Natural killer cell (primary cell): ENCODE measurements around the gene AP1B1.

GRCh38 chr22:27962151-27962643 is 43.1 kb upstream of the PITPNB start:
- PRO-cap, result no peak

- PRO-cap, result no peak
Observed at GRCh38 chr22:27982390-27982845, 63.4 kb upstream of the PITPNB start.

- PRO-cap, result no peak
Observed at GRCh38 chr22:28075138-28075548, 156.1 kb upstream of the PITPNB start.

DNA sequence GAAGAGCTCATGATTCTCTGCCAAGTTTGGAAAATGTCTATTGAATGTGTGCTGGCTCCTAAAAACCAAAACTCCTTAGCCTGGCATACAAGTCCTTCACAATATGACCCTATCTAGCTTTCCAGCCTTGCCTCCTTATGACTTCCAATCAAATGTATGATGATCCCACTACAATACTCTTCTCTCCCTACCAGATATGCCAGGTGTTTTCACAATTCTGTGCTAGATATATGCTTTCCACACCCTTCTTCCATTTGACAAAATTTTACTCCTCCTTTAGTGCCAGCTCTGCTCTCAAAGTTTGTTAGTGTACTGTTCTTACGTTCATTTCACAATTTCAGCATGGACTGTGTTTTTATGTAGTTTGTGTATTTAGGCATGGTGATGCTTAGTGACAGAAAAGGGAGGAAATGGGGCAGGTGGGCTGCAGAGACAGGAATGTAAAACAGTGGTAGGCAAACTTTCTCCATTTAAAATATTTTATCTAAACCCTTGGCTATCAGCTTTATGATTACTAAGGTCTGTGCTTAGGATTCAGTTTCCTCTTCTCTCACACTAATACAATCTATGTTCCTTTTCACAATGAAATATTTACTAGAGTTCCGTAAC is 267.2 kb downstream of the TTC28 start:
- PRO-cap, result no peak

GRCh38 chr22:28547627-28548401 is 131.8 kb downstream of the TTC28 start:
- PRO-cap, result no peak

DNA sequence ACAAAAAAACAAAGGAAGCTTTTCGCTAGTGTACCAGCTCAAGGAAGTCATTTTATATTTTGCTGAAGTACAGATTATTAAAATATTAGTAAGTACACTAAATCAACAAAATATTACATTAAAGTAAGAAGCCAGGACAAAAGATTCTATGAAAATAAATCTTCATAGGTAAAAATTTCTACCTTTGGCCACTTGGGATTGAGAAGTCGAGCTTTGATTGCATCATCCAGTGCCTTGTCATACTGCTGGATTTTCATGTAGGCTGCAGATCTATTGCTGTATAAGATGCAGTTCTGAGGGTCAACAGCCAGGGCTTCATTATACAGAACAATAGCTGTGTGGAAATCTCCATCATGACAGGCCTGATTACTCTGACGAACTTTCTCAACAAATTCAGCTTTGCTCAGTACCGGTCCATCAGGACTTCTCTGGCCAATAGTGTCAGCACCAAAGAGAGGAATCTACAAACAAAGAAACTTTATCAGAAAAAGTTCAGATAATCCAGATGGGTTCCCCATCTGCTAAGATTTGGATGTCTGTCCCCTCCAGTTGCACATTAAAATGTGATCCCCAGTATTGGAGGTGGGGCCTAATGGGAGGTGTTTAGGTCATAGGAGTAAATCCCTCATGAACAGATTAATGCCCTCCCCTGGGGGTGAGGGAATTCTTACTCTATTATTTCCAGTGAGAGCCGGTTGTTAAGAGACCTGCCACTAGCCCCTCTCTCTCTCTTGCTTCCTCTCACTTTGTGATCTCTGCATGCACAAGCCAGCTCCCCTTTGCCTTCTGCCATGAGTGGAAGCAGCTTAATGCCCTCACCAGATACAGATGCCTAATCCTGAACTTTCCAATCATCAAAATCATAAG is 50.0 kb downstream of the TTC28 start:
- PRO-cap, result no peak

GRCh38 chr22:28864854-28865389 is 18.4 kb upstream of the ZNRF3 start:
- PRO-cap, result no peak

GRCh38 chr22:28885097-28885665 is 1.8 kb downstream of the ZNRF3 start:
- PRO-cap, result no peak

- PRO-cap, result no peak
Observed at GRCh38 chr22:28977465-28977871, 84.2 kb downstream of the C22orf31 start.

- PRO-cap, result no peak
Observed at GRCh38 chr22:28981703-28982551, 79.7 kb downstream of the C22orf31 start.

DNA sequence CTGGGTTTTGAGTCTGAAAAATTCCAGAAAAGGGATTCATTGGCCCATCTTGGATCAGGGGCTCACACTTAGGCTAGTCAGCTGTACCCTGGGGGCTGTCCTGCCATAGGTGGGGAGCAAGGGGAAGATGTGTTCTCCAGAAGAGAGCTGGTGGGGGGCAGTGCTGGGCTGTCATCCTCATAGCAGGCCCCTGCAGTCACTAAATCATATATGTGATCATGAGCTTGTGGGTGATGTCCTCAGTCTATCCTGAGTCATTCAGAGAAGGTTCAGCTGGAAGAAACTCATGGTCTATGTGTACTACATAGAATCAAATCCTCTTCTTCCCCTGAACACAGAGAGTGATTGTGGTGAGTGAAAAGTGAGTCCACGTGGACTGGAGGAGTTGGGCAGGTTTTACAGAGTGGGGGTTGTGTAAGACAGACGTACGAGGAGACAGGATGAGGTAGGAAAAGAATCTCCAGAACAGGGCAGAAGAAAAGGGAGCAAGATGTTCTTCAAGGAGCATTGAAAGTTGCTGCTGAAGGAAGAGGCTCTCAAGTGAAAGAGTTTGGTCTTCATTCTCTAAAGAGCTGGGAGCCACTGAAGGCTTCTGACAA is 69.0 kb downstream of the C22orf31 start:
- PRO-cap, result no peak

DNA sequence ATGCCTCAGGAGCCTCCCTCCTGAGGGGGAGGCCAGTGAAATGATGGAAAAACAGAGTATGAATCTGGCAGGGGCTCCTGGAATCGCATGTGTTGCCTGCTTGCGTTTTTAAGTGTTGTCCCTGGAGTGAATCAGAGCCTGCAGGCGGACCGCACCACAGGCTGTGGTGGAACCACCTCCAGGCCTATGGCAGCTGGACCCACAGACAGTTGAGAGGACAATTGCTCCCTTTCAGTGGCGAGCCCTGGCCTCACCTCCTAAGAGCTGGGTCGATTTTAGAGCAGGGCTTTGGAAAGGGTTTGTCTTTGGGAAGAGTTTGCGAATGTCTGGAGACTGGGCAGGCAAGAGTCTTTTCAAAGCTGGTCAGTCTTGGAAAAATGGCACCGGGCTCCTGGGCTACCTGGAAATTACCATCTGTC is 963 bp upstream of the C22orf31 start:
- PRO-cap, result no peak

DNA sequence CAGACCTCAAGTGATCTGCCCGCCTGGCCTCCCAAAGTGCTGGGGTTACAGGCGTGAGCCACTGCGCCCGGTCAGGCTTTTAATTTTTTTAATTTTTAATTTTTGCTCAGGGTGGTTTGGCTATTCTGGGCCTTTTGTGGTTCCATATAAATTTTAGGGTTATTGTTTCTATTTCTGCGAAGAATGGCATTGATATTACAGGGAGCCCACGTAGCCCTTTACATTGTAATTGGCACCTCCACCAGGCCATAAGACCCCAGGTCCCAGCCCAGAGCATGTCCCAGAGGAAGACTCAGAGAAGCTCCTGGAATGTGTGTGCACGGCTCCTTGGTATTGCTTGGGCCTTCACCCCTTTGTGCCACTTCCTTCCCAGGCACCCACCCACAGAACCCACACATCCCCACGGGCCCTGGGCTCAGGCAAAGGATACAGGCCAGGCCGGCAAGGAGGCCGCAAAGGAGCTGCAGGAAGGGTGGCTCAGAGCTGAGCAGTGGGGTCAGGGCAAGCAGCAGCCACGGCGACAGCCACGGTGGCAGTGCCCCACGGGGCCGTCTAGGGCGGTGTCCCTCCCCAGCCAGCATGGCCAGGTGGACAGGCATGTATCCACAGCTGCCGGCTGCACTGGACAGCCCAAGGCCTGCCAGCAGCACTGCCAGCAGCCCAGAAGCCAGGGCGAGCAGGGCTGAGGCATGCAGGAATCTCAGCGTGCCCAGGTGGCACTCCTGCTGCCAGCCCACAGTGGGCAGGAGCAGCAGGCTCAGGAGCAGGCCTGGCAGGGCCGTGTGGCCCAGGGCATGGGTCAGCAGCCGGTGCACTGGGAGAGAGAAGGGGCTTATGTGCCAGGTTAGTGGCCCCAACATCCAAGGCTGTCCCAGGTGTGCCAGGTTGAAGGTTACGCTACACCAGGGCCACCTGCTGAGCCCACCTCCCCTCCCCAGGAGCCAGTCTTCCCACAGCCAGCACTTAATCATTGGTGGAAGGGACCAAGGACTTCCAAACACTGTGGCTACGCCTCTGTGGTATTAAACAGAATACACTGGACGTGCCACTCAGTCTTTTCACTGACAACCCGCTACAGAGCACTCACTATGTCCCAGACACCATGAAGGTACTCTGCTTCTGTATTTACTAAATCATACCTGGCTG is 4.0 kb downstream of the RHBDD3 start:
- PRO-cap, result no peak

DNA sequence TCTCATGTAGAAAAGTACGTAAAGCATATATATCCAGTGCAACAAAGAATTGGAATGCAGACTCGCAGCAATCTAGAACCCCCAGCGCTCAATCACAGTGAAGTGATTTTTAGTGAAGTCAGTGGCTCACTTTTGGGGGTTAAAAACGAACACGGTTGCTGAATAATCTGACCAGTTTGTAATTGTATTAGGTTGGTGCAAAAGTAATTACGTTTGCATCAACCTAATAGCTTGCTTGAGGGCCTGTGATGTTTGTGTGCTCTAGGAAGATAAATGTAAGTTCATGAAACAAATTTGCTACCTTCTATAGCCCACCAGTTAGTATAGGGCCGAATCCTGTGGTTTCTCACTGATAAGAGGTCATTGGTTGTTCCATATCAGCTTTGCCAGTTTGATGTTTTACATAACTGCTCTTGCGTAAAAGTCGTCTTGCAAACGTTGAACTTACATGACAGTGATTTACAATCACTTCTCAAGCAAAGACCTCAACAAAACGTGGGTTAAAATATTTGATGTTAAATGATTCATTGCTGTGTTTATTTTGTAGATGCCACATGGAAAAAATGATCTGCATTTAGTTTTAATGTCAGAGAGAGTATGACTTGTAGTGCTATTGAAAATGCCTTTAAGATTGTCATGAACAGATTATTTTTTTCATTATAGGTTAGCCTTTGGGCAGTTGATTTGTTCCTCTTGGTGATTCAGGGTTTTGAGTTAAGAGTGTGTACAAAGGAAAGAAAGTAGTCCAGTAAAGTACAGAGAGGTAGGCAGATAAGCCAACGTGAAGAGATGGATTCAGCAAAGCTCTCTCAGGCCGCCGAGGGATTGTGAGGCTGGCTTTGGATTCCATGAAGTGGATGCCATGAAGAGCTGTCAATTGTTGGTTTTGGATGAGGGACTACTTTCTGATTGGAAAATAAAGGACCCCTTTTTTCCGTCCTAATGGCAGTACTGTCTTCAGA is 2.5 kb downstream of the EWSR1 start:
- PRO-cap, result no peak

GRCh38 chr22:29310544-29310840 is 4.0 kb downstream of the GAS2L1 start:
- PRO-cap, result no peak

GRCh38 chr22:29310959-29311543 is 4.4 kb downstream of the RASL10A start:
- PRO-cap, result no peak

- PRO-cap, result no peak
Observed at GRCh38 chr22:29385579-29386234, 2.7 kb downstream of the AP1B1 start.

DNA sequence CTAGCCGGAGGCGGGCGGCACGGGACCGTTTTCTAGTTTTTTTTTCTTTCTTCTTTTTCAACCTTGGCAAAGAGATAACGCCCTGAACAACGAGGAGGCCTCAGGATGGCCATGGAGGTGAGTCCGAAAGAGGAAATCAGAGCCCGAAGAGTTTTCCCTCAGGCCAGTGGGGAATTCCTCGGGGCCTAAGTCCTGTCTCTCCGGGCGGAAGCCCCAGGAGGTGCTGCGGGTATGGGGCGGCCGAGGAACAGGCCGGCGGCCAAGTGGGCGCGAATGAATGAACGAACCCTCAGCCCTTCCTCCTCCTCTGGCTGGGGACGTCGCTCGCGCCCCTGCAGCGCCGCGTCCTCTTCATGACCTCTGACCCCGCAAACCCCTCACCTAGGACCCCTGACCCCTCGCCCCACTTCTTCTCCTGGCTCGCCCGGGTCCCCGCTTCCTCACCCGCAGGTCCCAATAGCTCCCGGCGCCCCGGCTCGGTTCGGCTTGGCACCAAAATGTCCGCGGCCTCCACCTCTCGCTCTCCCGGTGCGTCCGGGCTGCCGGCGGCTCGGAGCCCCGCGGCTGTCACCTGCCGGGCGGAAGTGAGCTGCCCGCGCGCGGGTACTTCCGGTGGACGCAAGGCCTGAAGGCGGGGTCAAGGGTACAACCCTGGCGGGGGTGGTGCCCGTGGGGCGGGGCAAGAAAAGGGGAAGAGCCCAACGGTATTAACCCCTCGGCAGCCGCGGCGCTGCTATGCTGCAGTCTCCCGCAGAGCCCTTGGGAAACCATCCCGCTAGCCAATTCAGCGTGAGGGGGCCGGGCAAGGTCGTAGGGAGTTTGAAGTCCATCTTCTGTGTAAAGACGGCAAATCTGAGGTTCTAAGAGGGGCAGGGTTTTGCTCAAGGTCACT is at the start of gene AP1B1:
AP1B1 (minus strand) TSS at position 591 of the 892 bp plus-strand sequence.
- PRO-cap, result unidirectional peak, minus-strand start at position 536 of the sequence

DNA sequence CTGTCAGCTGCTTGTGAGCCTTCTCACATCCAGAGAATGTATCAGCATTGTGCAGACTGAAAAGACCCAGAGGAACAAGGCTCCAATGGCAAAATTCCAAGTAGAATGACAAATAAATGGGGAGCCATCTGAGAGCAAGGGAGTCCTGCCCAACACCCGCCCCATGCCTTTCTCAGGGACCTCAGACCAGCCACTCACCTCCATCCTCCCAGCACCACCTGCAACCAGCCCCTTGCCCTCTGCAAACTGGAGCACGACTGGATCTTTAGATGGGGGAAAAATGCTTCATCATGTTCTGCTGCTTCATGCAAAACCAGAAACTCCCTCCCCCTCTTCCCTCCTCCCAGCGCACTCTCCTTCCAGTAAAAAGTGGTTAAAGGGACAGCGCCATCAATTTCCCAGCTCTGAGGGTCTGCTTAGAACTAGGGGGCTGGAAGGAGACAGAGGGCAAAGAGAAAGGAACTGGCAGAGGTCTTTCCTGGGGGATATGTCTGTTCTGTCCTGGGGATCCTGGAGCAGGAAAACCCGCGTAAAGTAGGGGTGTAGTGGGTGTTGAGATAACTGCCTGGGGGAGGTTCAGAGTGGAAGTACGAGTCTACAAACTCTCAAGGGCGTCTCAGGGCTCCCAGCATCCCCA is 2.1 kb upstream of the NEFH start:
- PRO-cap, result no peak

GRCh38 chr22:29489900-29490417 is 9.9 kb downstream of the NEFH start:
- PRO-cap, result no peak